Thyroid gland (tissue), 7 donors: ENCODE measurements around the gene TNRC18.

GRCh38 chr7:2637840-2638853 is 6.4 kb downstream of the TTYH3 start:
- PRO-cap, 2 experiments, result no peak in any of the 2 experiments
- RAMPAGE, long total RNA, 5 experiments, result no peak in any of the 5 experiments

DNA sequence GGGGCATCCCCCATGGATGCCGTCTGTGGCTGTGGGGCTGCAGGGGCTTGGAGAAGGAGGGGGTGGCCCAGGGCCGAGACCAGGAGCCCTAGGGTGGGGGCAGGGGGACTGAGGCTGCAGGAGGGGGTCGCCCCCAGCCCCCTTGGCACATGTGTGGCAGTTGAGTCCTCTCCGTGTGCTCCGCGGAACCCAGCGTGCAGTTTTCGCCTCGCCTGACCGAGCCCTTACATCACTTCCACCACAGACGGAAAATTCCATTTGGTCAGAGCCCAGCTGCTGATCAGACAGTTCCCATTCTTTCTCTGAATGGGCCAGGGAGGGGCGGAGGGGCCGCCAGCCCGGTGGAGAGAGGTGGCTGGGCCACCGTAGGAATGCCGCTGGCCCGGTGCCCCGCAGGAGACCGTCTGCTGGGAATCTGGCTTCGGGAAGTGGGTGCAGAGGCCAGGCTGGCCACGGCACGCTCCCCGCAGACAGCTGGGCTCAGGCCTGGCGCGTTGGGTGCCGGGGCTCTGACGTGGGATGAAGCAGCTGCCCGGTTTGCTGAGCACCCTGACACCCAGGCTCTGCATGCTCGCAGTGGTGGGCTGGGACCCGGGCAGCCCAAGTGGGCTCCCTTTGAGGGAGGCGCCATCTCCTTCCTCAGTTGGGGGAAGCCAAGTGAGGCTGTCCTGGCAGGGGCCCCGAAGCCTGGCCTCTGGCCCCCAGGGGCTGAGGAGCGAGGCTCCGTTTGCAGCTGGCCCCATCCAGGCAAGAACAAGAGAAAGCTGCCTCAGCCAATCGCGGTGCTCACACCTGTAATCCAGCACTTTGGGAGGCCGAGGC is 9.8 kb downstream of the TTYH3 start:
- PRO-cap, 2 experiments, result peak in 2 of 2 experiments; most common plus-strand start position 305 of the sequence (in 1); most common minus-strand start position 182 of the sequence (in 1)
- RAMPAGE, long total RNA, 5 experiments, result no peak in any of the 5 experiments

DNA sequence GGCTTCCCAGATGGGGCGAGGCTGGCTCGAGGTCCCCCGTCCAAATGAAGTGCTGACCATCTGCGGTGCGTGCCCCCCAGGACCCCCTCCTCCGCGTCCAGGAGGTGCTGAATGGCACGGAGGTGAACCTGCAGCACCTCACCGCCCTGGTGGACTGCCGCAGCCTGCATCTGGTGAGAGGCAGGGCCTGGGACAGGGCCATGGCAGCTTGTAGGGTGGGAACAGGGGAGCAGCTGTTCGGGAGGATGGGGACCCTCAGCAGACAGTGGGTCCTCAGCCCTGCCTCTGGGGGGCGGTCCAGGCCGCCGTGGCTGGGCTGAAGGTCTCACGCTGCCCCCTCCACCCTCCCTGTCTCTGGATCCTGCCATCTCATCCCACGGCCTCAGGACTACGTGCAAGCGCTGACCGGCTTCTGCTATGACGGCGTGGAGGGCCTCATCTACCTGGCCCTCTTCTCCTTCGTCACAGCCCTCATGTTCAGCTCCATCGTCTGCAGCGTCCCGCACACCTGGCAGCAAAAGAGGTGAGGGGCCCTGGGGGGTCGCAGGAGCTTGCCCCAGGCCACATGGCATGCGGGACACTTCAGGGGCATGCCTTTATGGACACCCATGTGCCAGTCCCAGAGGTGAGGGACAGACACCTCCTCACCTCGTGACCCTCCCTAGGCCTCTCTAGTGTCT is 24.4 kb downstream of the TTYH3 start:
- PRO-cap, 2 experiments, result no peak in any of the 2 experiments
- RAMPAGE, long total RNA, 5 experiments, result no peak in any of the 5 experiments

GRCh38 chr7:2701735-2702266 is 13.8 kb downstream of the AMZ1 start:
- PRO-cap, 2 experiments, result peak in 1 of 2 experiments; most common minus-strand start chr7:2701922 (in 1)
- RAMPAGE, long total RNA, 5 experiments, result no peak in any of the 5 experiments

- PRO-cap, 2 experiments, result no peak in any of the 2 experiments
- RAMPAGE, long total RNA, 5 experiments, result no peak in any of the 5 experiments
Measured at GRCh38 chr7:2709483-2710213, 21.6 kb downstream of the AMZ1 start.

- PRO-cap, 2 experiments, result peak in 2 of 2 experiments; most common plus-strand start chr7:2821550 (in 1); most common minus-strand start chr7:2821431 (in 1)
- RAMPAGE, long total RNA, 5 experiments, result no peak in any of the 5 experiments
Measured at GRCh38 chr7:2821148-2821869, 22.8 kb downstream of the GNA12 start.

- PRO-cap, 2 experiments, result no peak in any of the 2 experiments
- RAMPAGE, long total RNA, 5 experiments, result no peak in any of the 5 experiments
Measured at GRCh38 chr7:2821870-2822555, 22.1 kb downstream of the GNA12 start.

- PRO-cap, 2 experiments, result no peak in any of the 2 experiments
- RAMPAGE, long total RNA, 5 experiments, result no peak in any of the 5 experiments
Measured at GRCh38 chr7:2842000-2842489, 2.1 kb downstream of the GNA12 start.

- PRO-cap, 2 experiments, result no peak in any of the 2 experiments
- RAMPAGE, long total RNA, 5 experiments, result no peak in any of the 5 experiments
Measured at GRCh38 chr7:3117876-3118286, 74.2 kb upstream of the CARD11 start.

DNA sequence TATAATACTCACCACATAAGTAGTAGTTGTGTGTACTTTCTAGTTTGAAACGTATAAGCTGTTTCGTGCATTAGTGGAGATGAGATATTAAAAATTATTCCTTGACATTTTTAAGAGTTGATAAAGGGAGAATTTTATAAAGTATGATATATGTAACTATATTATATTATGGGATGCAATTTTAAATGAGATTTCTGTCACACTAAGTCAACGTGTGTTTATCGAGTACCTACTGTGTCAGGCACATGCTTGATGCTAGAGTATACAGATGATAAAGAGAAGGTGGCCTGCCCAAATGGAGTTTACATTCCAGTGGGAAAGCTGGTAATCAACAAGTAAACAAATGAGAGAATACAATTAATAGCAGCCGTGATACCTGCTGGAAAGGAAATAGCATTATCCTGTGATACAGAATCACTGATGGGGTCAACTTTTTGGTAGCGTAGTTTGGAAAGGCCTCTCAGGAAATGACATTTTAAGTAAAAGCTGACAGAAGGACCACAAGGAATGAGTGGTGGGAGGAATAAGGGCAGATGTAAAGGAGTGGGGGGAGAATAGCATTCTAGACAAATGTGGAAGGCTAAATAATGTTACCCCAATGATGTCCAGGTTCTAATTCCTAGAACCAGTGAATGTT is 87.7 kb downstream of the SDK1 start:
- PRO-cap, 2 experiments, result no peak in any of the 2 experiments
- RAMPAGE, long total RNA, 5 experiments, result no peak in any of the 5 experiments

- PRO-cap, 2 experiments, result no peak in any of the 2 experiments
- RAMPAGE, long total RNA, 5 experiments, result no peak in any of the 5 experiments
Measured at GRCh38 chr7:4641083-4641545, 41.0 kb upstream of the FOXK1 start.

GRCh38 chr7:4689422-4690442 is 7.6 kb downstream of the FOXK1 start:
- PRO-cap, 2 experiments, result no peak in any of the 2 experiments
- RAMPAGE, long total RNA, 5 experiments, result no peak in any of the 5 experiments

DNA sequence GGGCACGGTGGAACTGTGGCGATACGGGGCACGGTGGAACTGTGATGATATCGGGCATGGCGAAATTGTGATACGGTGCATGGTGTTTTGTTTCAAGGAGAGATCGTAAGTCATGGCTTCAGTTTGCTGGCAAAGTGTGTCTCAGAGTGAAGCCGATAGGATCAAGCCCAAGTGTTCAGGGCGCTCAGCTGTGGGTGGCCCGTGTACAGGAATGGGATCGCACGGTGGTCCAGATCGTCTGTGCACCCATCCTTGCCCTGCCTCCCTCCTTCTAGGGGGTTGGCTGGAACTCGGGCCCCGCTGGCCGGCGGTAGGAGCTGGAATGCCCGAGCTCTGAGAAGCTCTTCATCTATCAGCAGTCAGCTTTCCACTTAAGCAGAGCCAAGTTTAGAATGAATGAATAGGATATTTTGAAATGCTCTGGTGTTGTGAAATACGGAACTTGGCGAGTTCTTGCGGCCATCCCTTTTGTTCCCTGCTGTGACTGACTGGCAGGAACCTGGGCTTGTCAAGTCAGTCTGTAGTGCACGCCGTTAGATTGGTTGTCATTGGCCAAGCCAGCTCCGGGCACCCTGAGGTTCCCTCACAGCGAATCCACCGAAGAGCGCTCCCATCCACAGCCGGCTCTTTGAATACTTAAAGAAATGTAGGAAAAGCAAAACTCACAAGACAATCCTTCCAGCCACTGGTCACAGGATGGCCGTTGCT is 33.2 kb downstream of the FOXK1 start:
- PRO-cap, 2 experiments, result no peak in any of the 2 experiments
- RAMPAGE, long total RNA, 5 experiments, result no peak in any of the 5 experiments

- PRO-cap, 2 experiments, result peak in 1 of 2 experiments; most common minus-strand start chr7:4723516 (in 1)
- RAMPAGE, long total RNA, 5 experiments, result no peak in any of the 5 experiments
Measured at GRCh38 chr7:4723461-4723756, 41.3 kb downstream of the FOXK1 start.

DNA sequence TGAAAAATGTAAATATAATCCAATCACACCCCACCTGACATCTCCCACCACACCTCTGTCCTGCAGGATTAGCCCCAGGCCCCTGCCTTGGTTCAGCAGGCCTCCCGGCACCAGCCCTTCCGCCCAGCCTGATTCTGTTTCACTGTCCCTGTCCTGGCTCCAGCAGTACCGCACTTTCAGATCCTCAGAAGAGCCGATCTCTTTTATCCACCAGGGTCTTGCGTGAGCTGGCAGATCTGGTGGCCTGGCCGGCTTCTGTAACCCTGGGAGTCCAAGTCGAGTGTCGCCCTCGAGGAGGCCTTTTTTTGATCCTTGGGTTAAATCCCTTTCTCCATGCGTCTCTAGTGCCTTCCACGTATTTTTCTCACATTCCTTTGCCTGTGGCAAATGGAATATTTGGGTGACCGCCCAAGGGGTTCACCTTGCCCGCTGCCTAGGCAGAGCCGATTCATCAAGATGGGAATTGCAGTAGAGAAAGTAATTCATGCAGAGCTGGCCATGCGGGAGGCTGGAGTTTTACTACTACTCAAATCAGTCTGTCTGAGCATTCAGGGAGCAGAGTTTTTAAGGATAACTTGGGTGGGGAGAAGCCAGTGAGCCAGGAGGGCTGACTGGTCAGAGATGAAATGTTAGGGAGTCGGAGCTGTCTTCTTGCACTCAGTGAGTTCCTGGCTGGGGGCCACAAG is 34.1 kb downstream of the WIPI2 start:
- PRO-cap, 2 experiments, result no peak in any of the 2 experiments
- RAMPAGE, long total RNA, 5 experiments, result no peak in any of the 5 experiments

DNA sequence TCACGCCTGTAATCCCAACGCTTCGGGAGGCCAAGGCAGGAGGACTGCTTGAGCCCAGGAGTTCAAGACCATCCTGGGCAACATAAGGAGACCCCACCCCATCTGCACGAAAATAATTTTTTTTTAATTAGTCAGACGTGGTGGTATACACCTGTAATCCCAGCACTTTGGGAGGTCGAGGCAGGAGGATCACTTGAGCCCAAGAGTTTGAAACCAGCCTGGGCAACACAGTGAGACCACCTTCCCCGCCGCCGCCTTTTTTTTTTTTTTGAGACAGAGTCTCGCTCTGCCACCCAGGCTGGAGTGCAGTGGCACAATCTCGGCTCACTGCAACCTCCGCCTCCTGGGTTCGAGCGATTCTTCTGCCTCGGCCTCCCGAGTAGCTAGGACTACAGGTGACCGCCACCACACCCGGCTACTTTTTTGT is 45.5 kb downstream of the SLC29A4 start:
- PRO-cap, 2 experiments, result peak in 1 of 2 experiments; most common minus-strand start position 266 of the sequence (in 1)
- RAMPAGE, long total RNA, 5 experiments, result no peak in any of the 5 experiments

GRCh38 chr7:5422873-5423968 is at the start of gene TNRC18:
Gene TNRC18, minus strand, starts transcription at chr7:5423834.
- PRO-cap, 2 experiments, result peak in 2 of 2 experiments; most common plus-strand start chr7:5423151 (in 1); most common minus-strand start chr7:5423586 (in 2)
- RAMPAGE, long total RNA, 5 experiments, result start-site peak on the minus strand in 1 of 5 experiments, at chr7:5423684-5423877 at its widest, 109 reads per replicate

DNA sequence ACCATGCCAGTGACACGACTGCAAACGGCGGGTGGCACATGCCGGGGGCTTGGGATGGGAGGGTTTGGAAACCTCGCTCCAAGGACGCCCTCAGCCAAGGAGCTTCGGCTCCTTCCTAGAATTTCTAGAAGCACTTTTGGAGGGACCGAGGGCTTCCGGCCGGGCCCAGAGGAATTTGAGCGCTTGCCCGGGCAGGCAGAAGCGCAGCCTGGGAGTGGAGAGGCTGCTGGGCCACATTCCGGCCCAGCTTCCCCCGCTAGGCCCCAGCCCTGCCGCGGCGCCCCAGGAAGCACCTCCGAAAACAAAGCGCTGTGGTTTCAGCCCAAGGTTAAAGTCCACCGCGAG is 5.5 kb upstream of the TNRC18 start:
- PRO-cap, 2 experiments, result peak in 1 of 2 experiments; most common plus-strand start position 168 of the sequence (in 1); most common minus-strand start position 150 of the sequence (in 1)
- RAMPAGE, long total RNA, 5 experiments, result no peak in any of the 5 experiments

DNA sequence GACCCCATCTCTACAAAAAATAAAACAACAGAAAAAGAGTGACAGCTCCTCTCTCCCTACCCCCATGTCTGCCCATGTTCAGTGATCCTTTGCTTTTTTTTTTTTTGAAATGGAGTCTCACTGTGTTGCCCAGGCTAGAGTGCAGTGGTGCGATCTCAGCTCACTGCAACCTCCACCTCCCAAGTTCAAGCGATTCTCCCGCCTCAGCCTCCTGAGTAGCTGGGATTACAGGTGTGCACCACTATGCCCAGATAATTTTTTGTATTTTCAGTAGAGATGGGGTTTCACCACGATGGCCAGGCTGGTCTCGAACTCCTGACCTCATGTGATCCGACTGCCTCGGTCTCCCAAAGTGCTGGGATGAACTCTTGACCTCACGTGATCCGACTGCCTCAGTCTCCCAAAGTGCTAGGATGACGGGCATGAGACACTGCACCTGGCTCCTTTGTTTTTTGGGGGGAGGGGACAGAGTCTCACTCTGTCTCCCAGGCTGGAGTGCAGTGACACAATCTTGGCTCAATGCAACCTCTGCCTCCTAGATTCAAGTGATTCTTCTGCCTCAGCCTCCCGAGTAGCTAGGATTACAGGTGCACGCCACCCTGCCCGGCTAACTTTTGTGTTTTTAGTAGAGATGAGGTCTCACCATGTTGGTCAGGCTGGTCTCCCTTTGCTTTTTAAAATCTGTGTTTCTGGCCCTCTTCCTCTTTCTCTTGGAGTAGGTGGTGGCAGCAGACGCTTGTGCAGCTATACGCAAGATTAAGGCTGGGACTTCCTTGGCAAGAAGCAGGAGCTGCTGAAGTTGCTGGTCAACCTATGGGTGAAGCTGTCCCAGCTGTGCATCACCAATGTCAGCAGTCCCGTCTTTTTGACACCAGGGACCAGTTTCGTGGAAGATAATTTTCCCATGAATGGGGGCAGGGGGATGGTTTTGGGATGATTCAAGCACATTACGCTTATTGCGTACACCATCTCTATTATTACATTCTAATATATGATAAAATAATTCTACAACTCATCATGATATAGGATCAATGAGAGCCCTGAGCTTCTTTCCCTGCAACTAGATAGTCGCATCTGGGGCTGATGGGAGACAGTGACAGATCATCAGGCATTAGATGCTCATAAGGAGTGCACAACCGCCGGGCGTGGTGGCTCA is 6.4 kb downstream of the ACTB start:
- PRO-cap, 2 experiments, result peak in 1 of 2 experiments; most common minus-strand start position 67 of the sequence (in 1)
- RAMPAGE, long total RNA, 5 experiments, result no peak in any of the 5 experiments

- PRO-cap, 2 experiments, result no peak in any of the 2 experiments
- RAMPAGE, long total RNA, 5 experiments, result no peak in any of the 5 experiments
Measured at GRCh38 chr7:5527580-5527980, 2.8 kb downstream of the ACTB start.